ENCODE measurements around a stretch of chr22.

GRCh38 chr22:31626228-31626953, 35.6 kb downstream of the PISD start:
- RRBS, result no CpG with 5 or more reads among the region's 11 CpGs

- RRBS, result no CpG with 5 or more reads among the region's 8 CpGs
Observed at GRCh38 chr22:31639663-31640171, 22.3 kb downstream of the PISD start.

DNA sequence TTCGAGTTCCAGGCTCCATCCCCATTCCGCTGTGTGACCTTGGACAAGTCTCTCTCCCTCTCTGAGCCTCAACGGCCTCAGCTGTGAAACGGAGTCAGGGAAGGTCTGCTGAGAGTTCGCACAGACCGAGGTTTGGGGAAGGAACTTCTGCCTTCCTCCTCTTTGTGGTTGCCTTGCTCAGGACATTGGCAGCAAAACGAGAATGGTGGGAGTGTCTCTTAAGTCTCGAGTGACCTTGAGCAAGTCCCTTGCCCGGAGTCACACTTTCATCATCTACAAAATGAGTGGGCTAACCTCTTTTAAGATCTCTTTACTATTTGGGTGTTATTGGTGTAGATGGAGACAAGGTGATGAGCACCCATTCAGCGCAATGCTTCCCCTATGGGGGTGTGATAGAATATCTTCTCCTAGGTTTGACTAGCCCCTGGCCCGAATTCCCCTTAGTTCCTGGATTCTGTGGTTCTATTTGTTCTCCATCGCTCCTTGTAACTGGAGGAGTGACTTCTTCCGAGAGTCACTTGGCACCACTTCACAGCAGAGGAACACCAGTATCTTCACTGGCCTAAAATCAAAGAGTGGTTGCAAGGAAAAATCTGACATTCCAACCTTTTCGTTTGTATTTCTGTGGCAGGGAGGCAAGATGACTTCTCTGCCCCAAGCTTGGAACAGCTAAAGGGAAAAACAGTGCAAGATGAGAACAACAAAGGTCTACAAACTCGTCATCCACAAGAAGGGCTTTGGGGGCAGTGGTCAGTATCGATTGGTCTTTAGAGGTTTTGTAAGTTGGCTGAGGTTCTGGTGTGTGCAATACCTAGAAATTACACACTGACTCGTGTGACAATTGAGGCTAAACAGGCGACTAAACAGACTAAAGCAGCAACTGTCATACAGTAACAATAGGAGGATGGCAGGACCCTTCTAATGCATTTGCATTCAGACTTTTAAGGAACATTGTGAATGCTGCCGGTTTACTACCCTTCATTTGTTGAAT, 707 bp downstream of the DEPDC5 start:
- RRBS, result no CpG with 5 or more reads among the region's 19 CpGs

DNA sequence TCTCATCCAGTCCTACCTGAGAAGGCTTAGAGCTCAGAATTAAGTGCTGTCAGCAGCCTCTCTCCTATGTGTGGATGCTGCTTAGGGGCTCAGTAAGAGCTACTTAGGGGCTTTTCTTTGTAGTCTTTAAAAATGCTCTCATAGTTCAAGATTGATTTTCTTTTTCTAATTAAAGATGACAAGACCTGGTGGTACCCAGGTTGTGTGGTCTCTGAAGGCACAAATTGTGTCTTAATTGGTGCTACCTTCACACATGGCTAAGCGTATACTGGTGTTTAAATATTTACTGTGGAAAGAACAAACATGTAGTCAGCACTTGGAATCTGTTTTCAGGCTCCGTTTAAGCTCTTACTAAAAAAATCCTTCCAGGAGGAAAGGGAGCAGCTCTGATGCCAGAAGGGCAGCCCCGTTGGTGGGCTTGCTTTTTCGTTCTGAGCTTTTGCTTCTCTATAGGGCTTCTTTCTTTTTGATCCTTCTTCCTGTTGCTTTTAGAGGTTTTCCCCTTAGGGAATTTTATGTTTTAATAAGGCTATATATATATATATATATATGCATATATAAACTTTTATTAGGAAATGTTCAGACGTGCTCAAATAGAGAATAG, 59.4 kb downstream of the DEPDC5 start:
- RRBS, result no CpG with 5 or more reads among the region's 5 CpGs

- RRBS, result 54% methylated on average over 1 of the region's 9 CpGs
Observed at GRCh38 chr22:31857197-31857687, 87.1 kb upstream of the YWHAH start.

GRCh38 chr22:31956252-31957396, 12.3 kb downstream of the YWHAH start:
- RRBS, result no CpG with 5 or more reads among the region's 19 CpGs

DNA sequence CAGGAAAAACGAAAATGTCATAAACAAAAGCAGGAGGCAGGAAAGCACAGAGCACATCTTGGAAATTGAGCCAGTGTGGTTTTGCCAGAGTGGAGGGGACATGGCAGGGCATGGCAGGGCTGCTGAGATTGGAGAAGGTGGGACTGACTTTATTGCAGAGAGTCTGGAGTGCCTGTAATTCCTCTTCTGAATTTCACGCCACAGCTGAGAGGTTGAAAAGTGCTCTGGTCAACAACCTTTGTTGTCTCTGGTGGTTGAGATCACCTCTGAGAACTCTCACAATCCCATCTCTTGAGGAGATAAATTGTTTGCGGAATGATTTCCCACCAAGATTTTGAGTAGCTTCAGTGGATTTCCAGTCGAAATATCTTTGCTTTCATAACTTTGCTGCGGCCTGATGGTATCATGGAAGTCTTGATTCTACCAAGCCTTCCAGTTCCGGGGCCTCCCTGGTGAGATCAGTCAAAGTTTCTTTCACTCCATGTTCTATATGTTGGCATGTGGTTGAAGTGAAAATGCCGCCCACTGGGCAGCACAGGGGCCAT, 16.5 kb downstream of the SLC5A1 start:
- RRBS, result no CpG with 5 or more reads among the region's 7 CpGs

DNA sequence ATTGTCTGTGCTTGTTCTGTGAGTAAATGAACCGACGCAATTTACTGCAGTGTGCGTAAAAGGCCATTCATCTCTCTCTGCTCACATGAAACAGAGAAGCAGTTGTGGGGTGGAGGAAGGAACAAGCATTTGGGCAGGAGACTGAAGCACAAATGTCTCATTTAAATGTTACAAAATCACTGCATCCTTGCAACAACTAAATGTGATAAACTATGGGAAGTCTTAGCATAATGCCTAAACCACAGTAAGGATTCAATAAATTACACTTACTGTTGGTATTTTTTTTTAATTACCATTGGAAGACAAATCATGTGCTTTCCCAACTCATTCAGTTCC, 21.5 kb upstream of the RFPL2 start:
- RRBS, result no CpG with 5 or more reads among the region's 3 CpGs

DNA sequence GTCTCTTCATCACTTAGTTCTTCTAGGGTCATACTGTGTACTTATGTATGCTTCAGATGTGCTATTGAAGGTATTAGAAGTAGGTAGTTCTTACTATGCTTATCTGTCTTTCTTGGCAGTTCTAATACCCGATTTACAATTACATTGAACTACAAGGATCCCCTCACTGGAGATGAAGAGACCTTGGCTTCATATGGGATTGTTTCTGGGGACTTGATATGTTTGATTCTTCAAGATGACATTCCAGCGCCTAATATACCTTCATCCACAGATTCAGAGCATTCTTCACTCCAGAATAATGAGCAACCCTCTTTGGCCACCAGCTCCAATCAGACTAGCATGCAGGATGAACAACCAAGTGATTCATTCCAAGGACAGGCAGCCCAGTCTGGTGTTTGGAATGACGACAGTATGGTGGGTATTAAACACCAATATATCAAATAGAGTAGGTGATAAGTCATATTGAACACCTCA, 4.3 kb downstream of the FBXO7 start:
- RRBS, result no CpG with 5 or more reads among the region's 3 CpGs

- RRBS, result no CpG with 5 or more reads among the region's 2 CpGs
Observed at GRCh38 chr22:32487059-32487509, 12.5 kb downstream of the FBXO7 start.

GRCh38 chr22:32534937-32535320, 60.3 kb downstream of the FBXO7 start:
- RRBS, result no CpG with 5 or more reads among the region's 5 CpGs

DNA sequence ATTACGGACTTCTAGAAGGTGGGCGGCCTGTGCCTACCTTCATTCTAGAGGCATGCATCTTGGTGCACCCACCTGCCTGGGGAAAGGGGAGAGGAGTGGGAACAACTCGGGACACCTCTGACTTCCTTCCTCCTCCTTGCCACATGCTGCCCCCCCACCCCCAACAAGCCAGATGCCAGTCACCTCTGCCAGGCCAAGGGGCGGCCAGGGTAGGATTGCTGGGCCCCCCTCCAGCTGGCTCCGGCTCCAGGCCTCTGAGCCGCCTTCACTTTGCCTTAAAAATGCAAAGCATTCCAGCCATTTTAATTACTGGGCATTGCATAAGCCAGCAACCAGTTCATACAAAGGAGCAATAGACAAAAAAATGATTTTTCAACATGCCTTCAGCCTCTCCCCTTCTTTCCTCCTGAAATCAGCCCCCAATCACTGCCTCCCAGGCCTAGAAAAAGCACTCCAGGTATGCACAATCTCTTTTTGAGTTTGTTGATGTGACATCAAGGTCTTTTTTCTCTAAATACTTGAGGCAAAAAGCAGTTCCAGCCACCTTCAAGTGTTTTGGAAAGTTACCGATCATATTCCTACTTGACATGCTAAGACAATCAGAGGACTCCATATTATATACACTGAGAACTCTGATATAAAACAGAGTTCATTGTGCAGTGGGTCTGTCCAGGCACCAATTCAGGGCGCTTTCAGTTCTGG, 12.5 kb upstream of the TIMP3 start:
- RRBS, result no CpG with 5 or more reads among the region's 8 CpGs

- RRBS, result no CpG with 5 or more reads among the region's 5 CpGs
Observed at GRCh38 chr22:32819367-32819848, 17.9 kb downstream of the TIMP3 start.

- RRBS, result no CpG with 5 or more reads among the region's 8 CpGs
Observed at GRCh38 chr22:32831624-32832659, 30.4 kb downstream of the TIMP3 start.

DNA sequence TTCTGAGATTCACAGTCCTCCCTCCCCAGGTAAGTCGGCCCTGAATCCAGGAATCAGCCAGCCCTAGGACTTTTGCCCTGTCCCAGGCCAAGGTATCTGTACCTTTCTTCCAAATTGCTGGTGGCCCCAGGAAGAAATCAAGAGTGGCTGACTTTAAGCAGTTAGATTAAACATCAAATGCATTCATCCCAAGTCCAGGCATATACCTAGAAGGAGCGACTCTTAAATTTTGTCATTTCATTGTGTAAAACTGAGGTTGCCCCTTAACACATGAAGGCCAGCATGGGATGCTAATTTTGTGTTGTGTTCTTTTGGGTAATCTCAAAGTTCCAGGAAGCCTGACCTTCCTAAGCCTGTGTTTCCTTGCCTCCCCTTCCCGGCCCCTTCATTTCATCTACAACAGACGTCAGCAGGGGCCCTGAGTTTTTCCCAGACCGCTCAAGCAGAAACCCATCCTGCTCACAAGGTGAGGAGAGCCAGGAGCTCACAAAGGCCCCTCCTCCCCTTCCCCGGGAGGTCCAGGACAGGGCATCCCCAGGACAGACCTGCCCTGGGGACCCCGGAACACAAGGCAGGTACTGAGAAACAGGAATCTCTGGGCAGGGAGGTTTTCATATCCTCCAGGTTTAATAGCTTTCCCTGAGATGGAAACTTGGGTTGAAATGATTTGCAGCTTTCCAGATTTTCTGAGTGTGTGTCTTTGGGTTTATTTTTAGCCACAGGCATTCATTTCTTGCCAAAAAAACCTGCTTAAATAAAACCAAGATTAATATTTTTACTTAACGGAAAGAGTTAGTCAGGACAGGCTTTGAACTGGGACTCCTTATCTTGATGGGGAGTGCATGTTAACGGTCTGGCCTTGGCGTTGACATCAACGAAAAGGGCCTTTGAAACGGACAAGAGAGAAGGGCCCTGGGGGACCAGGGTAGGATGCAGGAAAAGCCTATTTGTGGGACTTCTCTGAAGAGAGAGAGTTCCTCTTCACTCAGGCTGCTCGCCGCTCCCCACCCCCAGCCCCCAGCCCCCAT, 38.3 kb downstream of the TIMP3 start:
- RRBS, result 67% methylated on average over 2 of the region's 14 CpGs

DNA sequence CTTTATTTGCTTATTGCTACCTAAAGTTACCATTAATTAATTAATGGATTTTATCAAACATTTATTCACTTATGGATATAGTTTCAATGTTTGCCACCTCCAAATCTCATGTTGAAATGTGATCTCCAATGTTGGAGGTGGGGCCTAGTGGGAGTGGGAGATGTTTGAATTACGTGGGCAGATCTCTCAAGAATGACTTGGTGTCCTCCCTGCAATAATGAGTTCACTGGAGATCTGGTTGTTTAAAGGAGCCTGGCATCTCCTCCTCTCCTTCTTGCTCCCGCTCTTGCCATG, 51.3 kb upstream of the SYN3 start:
- RRBS, result no CpG with 5 or more reads among the region's 2 CpGs

DNA sequence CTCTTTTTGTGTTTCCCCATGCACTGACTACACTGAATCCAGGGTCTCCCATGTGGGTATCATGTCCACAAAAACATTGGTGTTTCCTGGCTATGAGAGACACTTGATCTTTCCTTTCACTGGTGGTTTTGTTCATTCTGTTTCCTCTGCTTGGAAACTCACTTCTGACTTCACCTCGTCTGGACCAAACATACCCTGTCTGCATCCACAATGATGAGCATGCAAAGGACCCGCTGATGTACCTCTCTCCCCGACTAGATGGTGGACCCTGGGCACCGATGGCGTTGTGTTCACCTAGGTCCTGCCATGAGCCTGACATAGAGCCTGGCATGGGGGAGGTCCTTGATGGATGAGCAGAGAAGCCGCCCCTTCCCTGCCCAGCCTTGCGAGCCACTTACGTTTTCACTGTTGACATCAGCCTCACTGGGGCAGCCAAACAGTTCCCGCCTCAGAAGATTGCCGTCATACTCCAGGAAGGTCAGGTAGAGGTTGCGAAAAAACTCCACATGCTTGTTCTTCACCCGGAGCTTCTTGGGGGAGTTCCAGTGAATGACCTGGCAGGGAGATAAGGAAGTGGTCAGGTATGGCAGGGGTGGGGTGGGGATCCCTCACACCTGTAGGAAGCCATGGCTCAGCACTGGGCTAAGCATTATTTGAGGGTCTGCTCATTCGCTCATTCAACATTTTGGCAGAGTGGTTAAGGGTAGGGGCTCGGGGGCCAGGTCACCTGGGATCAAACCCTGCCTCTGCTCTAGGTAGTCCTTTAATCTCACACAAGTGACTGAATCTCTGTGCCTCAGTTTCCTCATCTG, 279.3 kb upstream of the SYN3 start:
- RRBS, result no CpG with 5 or more reads among the region's 14 CpGs

DNA sequence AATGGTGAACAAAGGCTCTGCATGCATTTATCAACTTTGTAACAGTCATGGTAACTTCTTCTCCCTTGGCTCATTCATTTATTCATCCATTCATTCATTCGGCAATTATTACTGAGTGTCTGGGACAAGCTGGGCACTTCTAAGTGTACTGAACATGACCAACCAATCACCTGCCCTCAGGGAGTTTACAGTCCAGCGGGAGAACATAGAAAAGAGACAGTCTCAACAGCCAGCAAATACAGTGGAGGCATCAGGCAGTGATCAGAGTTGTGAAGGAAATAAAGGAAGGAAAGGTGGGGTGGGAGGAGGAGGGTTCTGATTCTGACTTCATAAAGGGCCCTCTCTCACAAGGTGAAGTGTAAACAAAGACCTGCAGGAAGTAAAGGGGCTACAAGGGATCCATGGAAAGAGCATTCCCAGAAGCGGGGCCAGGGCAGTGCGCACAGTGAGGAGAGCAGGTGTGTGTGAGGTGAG, 195.6 kb downstream of the LARGE1 start:
- RRBS, result no CpG with 5 or more reads among the region's 4 CpGs

DNA sequence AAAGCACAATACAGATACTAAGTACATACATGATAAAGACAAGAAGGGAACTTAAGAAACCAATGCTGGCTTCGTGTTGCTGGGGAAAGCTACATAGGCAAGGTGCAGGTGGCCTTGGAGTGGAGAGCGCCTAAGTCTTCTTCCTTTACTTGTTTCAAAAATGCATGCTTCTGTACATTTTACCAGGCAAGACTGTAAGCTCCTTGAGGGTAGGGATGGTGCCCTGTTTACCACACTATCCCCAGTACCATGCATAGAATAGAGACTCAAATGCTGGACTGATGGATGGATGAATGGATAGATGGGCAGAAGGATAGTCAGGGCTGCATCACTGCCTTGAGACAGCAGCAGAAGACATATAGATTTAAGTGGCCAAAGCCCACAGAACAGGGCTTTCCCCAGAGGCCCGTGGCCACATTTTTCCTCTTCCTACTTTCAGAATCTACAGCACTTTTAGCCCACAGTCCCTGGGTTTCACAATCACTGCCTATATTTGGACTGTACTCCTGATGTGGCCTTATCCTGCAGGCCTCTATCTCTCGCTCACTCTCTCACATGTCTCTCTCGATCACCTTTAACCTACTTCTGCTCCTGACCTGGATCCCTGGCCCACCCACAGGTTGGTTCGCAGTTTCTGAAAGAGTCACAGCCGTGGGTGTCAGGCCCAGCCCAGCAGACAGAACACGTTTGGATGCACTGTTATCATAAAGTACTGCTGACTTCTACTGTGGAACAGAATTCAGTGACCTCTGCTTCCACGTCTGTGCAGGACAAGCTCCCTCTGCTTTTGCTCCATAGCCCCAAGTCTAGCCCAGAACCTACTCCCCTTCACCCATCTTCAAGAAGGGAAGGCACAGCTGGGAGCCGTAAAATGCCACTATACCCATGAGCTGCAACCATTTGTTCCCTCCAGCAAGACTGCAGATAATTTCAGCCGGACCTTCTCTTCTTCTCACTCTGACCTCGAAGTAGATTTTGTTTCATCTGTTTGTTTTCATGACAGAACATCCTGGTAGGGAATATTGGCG, 55.6 kb downstream of the LARGE1 start:
- RRBS, result no CpG with 5 or more reads among the region's 13 CpGs

DNA sequence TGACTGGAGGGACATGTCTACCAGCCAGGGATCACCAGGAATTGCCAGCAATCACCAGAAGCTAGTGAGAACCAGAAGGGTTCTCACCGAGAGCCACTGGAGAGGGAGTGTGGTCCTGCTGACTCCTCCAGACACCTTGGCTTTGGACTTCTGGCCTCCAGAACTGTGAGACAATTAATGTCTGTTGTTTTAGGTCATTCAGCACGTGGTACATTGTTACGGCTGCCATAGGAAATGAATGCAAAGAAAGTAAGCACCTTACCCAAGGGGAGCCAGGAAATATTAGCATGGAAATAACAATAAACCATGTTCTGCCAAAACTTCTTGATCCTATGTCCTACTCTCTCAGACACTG, 19.2 kb downstream of the LARGE1 start:
- RRBS, result no CpG with 5 or more reads among the region's 3 CpGs

All from islet of Langerhans (tissue), 1 donor.